ReNcell CX (cell line): ENCODE results near the genes RANBP1, SCARF2 and AIFM3.

- PRO-cap = no peak
Measured at GRCh38 chr22:20093962-20095266, 14.4 kb downstream of the DGCR8 start.

DNA sequence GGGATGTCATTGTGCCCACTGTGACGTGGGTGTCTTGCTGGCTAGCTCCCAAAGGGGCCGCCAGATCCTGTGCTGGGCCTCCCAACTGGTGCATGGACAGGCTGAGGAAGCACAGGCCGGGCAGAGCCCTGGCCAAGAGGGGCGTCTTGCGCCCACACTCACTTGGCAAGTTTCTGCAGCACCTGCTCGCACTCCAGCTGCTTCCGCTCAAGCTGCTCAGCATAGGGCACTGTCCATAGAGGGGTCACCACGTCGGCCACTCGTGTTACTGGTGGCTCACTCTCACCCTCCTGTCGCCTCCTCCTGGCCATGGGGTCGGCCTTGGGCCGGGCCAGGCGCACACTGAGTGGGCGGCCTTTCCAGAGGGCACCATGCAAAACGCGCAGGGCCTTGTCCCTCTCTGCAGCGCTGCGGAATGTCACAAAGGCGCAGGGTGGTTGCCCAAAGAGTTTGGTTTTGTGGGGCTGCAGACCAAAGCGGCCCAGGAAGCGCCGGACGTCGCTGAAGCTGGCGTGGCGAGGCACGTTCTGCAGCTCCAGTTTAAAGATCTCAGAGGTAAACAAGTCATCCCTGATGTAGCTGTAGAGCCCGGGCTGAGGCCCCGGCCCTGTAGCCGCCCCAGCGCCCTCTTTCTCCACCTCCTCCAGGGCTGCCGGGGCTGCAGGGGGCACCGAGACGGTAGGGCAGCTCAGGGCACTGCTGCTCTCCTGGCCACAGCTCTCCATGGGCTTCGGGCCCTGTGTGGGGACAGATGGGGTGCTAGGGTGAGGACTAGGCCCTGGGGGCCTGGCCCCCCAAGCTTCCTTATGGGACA, at the start of gene RANBP1:
RANBP1 (plus strand) TSS at position 229 of the 814 bp plus-strand sequence.
- PRO-cap = unidirectional peak, minus-strand start at position 737 of the sequence

GRCh38 chr22:20126165-20126509, 5.5 kb upstream of the ZDHHC8 start:
- PRO-cap = no peak

- PRO-cap = no peak
Measured at GRCh38 chr22:20205924-20206614, 55.2 kb upstream of the CCDC188 start.

DNA sequence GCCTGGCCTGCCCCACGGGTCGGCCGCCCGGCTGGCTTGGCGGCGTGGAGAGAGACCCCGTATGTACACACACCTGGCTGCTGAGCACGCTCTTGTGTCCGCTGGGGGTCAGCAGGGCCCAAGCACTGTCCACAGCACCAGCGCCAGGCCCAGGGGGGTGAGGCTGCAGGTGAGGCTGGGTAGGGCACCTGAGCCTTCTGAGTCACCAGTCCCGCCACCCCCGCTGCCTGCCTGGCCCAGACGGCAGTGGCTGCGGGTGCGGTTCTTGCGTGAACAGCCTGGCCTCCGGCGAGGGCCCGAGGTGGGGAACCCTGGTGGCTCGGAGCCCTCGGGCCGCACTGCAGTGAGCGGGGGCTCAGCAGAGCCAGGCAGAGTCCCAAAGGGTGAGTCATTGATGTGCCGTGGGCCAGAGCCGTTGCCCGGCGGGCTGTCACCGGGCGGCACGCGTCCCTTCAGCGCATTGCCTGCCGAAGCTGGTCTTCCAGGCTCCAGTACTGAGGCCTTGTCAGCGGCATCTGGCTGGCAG, 26.5 kb downstream of the RTN4R start:
- PRO-cap = no peak

DNA sequence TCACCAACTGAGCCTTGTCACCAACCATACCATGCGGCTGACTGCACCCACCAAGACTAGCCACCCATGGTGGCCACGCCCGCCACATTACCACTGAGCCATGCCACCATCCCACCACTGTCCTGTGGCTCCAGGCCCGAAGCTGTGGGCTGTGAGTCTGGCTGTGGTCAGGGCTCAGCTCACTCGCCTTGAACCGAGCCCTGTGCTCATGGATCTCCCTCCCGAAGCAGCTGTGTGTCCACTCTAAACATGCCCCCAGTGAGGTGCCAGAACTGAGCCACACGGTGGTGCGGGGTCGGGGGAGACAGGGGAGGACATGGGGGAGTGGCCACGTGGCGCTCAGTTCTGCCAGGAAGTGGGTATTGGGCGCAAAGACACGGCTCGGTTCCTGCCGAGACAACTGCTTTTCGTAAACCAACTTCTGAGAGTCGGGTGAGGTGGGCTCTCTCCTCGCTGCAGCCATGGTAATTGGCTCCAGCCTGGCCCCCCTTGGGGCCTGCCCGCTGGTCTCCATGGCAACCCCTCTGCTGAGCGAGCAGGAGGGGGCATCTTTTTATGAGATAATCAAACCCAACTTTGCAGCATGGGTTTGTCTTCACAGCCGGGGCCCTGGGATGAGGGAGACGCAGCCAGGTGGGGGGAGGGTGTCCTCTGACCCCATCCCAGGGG, 23.1 kb downstream of the RTN4R start:
- PRO-cap = no peak

GRCh38 chr22:20437411-20438235, at the start of gene SCARF2:
Gene SCARF2 (minus strand): TSS chr22:20437825.
- PRO-cap = bidirectional peak, plus-strand start at chr22:20437773, minus-strand start at chr22:20437819; bidirectional peak, plus-strand start at chr22:20437999, minus-strand start at chr22:20437912

- PRO-cap = no peak
Measured at GRCh38 chr22:20549187-20550271, 42.1 kb downstream of the MED15 start.

- PRO-cap = no peak
Measured at GRCh38 chr22:20558794-20559964, 51.8 kb downstream of the MED15 start.

- PRO-cap = no peak
Measured at GRCh38 chr22:20563755-20564808, 56.7 kb downstream of the MED15 start.

- PRO-cap = no peak
Measured at GRCh38 chr22:20587464-20587952, 80.1 kb downstream of the MED15 start.

GRCh38 chr22:20591959-20592459, 84.6 kb downstream of the MED15 start:
- PRO-cap = no peak

GRCh38 chr22:20795284-20796773, 21.9 kb downstream of the SERPIND1 start:
- PRO-cap = no peak

- PRO-cap = no peak
Measured at GRCh38 chr22:20801754-20802113, 27.8 kb downstream of the SERPIND1 start.

GRCh38 chr22:20810611-20811156, 36.8 kb downstream of the SERPIND1 start:
- PRO-cap = no peak

GRCh38 chr22:20885226-20886062, 26.6 kb downstream of the SNAP29 start:
- PRO-cap = no peak

GRCh38 chr22:20918794-20919323, 1.7 kb downstream of the CRKL start:
- PRO-cap = no peak

- PRO-cap = no peak
Measured at GRCh38 chr22:20925665-20926919, 8.9 kb downstream of the CRKL start.

DNA sequence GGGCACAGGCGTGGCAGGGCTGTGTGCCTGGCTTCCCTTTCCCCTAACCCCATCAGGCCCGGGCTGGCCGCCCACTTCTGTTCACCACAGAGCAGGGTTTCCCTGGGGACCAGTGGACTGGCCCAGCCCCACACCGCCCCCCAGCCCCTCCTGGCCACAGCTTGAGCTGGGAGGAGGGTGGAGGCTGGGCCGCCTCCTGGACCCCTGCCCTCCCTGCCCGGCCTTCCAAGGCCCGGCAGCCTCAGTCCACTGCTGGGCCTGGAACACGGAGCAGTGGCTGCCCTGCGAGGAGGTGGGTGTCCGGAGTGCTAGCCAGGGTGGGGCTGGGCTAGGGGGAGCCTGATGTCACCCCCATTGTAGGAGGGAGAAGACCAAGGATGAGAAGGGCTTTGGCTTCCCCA, at the start of gene AIFM3:
AIFM3 (plus strand) TSS at position 244 of the 401 bp plus-strand sequence.
- PRO-cap = no peak

GRCh38 chr22:20968344-20968845, 1.3 kb downstream of the AIFM3 start:
- PRO-cap = no peak